LNCaP clone FGC (cell line): ENCODE measurements around a stretch of chr1.

GRCh38 chr1:215083793-215084194 lies 1.3 kb downstream of the KCNK2 start:
- RRBS, 2 experiments, result 10% methylated on average over 2 of the region's 7 CpGs; no CpG with 5 or more reads in 1 of the 2 experiments

DNA sequence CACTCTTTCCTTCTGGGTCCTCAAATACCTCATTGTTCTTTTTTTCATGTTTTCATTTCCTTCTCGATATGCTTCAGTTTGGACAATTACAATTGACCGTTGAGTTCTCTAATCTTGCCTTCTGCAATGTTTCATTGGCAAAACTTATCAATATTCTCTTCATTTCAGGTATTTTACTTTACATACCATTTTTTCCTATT lies 261.2 kb downstream of the USH2A start:
- RRBS, 2 experiments, result no CpG with 5 or more reads among the region's 2 CpGs

- RRBS, 2 experiments, result no CpG with 5 or more reads among the region's 7 CpGs
Observed at GRCh38 chr1:216905151-216905587, 181.9 kb upstream of the ESRRG start.

DNA sequence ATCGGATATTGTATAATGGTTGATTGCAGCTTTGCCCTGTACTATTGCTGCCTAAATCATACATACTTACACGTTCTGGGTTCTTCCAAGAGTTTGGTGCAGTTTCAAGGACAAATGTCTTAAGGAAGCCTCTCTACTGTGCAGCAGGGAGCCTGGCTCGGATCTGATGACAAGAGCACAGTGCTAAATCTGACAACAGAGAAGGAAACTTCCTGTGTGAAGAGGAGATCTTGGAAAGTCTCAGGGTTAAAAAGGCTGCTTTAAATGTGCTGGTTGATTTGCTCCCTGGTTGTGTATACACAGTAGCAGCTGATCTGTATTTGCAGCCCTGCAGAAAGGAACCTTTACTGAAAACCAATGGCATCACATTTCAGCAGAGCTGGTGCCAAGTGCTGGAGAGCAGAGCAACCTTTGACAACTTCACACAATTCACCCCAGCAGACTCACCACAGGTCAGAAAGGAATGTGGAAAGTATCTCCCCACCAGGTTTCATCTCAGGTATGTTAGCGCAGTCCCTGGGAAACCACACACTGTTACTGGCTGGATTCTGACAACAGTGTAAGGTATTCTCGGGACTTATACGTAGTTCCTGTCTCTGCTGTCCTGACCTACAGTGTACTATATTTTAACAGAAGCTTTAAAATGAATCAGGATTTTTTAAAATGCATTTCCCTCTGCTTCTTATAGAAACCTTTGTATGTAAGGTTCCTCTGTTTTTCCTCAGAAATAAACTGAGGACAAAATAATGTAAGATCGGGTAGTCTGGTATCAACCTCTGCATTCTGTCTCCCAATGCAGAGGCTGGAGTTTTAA lies 355.0 kb upstream of the ESRRG start:
- RRBS, 2 experiments, result no CpG with 5 or more reads among the region's 7 CpGs

- RRBS, 2 experiments, result 91 to 93% methylated on average over 10 of the region's 33 CpGs
Observed at GRCh38 chr1:217139598-217140015, 416.4 kb upstream of the ESRRG start.

DNA sequence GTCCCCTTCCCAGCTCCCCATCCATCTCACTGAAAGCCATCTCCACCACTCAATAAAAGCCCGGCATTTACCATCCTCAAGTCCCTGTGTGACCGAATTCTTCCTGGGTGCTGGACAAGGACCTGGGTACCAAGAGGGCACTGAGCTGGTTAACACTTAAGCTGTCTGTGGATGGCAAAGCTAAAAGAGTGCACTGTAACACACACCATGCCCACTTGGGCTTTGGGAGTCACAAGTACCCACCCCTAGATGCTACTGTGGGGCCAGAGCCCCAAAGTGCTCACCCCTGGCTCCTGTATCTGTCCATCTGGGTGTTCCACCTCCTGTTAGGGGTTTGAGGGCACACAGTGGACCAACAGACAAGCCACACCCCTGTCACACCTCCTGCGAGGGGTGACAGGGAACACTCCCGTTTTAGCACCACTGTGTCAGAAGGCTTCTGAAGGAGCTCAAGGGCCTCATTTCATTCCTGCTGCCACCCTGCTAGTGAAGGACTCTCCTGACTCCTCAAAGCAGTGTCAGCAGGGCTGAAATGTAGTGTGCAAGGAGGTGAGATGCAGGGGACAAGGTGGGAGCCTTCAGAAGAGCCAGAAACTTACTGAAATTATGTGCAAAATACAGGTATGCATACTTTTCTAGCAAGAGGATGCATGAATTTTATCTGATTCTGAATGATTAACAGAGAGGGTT lies 174.7 kb downstream of the GPATCH2 start:
- RRBS, 2 experiments, result no CpG with 5 or more reads among the region's 4 CpGs

GRCh38 chr1:218459853-218460903 lies 115.0 kb downstream of the TGFB2 start:
- RRBS, 2 experiments, result no CpG with 5 or more reads among the region's 7 CpGs

DNA sequence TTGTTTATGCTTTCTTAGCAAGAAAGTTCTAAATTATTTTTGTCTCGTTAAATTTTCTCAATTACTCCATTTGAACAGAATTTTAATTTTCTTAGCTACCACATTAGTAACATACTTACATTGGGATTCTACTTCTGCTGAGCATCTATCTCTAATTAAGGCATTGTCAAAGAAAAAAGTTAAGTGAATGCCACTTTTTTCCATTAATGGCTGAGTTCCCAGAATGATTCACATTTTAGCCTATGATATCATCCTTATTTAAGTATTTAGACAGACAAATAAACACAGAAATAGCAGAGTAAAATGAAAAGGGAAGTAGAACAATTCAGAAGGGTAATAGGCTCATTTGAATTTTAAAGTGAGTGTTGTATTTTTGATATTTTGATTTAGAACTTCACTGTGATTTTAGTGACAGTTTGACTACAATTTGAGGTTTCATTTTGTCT lies 15.3 kb downstream of the LYPLAL1 start:
- RRBS, 2 experiments, result no CpG with 5 or more reads among the region's 1 CpG

DNA sequence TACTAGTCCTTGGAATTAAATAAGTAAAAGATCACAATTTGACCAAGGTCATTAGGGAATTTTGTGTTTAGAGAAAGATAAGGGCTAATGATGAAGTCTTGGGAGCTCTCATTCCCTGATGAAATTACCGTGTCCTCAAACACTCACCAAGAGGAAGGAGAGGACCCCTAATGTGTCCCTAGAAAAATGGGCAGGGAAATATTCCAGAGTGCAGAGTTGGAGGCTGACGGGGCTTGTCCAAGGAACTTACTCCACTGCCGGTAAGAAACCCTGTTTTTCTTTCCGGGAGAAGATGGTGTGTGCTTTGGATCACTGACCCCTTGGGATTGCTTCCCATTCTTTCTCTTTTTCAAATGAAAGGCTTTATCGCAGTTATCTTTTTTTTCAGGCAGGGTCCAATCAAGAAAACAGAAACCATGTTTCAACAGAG lies 145.0 kb downstream of the LYPLAL1 start:
- RRBS, 2 experiments, result no CpG with 5 or more reads among the region's 5 CpGs

GRCh38 chr1:219757792-219758162 lies 144.9 kb upstream of the ZC3H11B start:
- RRBS, 2 experiments, result no CpG with 5 or more reads among the region's 5 CpGs

- RRBS, 2 experiments, result no CpG with 5 or more reads among the region's 6 CpGs
Observed at GRCh38 chr1:219834509-219834903, 93.9 kb downstream of the SLC30A10 start.

- RRBS, 2 experiments, result no CpG with 5 or more reads among the region's 4 CpGs
Observed at GRCh38 chr1:220199790-220200835, 72.1 kb downstream of the RAB3GAP2 start.

GRCh38 chr1:220264652-220264894 lies 7.7 kb downstream of the RAB3GAP2 start:
- RRBS, 2 experiments, result no CpG with 5 or more reads among the region's 2 CpGs

DNA sequence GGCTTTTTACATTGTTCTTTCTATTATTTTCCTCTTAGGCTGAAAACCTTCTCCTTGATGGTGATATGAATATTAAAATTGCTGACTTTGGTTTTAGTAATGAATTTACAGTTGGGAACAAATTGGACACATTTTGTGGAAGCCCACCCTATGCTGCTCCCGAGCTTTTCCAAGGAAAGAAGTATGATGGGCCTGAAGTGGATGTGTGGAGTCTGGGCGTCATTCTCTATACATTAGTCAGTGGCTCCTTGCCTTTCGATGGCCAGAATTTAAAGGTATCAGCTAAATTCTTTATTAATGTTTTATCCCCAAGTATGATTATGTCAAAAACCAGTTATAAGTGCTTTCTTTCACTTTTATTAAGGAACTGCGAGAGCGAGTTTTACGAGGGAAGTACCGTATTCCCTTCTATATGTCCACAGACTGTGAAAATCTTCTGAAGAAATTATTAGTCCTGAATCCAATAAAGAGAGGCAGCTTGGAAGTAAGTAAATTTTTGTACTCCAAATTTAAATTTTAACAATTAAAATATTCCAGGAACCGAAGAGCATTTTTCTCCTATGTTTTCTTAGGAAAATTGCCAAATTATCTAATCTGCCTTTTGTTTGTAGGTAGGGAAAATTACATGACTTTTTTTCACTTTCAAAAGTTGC lies 71.8 kb upstream of the C1orf115 start:
- RRBS, 2 experiments, result no CpG with 5 or more reads among the region's 8 CpGs

DNA sequence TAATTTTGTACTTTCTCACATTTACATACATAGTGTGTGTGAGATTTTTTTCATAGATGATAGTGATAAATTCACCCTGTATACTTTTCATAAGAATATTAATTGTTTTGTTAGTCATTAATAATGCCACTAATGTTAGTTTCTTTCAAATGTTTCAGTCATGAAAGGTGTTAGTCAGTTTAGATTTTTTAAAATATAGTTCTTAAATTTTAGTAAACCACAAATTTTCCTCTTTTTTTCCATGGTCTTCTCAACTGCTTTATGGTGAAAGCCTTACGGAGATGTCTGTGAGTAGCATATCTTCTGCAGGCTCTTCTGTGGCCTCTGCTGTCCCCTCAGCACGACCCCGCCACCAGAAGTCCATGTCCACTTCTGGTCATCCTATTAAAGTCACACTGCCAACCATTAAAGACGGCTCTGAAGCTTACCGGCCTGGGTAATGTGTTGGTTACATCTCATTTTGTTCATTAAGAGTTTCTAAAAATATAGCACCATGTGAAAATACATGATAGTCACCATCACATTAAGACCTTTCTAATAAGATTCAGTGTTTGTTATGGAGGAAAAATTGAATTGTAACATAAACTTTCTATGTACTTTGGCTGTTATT lies 38.3 kb upstream of the C1orf115 start:
- RRBS, 2 experiments, result no CpG with 5 or more reads among the region's 5 CpGs

DNA sequence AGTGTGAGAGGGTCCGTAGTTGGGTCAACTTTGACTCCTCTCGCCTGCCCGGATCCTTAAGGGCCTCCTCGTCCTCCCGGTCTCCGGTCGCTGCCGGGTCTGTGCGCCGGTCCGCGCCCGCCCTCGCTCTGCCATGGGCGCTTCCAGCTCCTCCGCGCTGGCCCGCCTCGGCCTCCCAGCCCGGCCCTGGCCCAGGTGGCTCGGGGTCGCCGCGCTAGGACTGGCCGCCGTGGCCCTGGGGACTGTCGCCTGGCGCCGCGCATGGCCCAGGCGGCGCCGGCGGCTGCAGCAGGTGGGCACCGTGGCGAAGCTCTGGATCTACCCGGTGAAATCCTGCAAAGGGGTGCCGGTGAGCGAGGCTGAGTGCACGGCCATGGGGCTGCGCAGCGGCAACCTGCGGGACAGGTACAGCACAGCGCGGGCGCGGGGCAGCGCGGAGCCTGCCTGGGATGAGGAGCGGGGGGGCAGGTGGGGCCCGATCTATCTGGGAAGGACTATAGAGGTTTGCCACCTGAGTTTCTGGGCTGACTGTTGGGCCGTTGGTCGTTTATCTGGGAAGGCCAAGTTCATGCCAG lies 364 bp downstream of the MTARC2 start:
- RRBS, 2 experiments, result under 1 to 2% methylated on average over 16 to 20 of the region's 53 CpGs

- RRBS, 2 experiments, result no CpG with 5 or more reads among the region's 10 CpGs
Observed at GRCh38 chr1:220762715-220763251, 14.7 kb downstream of the MTARC2 start.

DNA sequence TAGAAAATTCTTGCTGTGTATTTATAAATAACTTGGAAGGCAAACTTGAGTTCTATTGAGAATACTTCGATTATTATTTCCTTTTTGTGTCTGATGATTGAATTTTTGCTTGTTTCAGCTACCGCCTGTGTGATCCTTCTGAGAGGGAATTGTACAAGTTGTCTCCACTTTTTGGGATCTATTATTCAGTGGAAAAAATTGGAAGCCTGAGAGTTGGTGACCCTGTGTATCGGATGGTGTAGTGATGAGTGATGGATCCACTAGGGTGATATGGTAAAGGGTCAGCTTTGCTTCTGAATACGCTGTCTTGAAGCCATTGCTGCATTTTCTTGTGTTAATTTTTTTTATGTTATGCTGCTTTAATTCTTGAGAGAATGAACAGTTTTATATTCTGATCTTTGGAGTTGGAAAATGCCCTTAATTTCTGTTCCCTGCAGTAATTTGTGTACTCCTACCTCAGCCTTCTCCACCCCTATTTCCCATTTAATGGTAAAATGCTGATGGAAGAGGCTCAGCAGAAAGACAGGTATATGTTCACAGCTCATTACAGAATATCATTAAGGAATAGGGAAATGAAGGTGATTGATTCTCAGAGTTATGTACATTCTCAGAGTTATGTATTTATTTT lies 4.9 kb upstream of the MTARC1 start:
- RRBS, 2 experiments, result no CpG with 5 or more reads among the region's 4 CpGs

DNA sequence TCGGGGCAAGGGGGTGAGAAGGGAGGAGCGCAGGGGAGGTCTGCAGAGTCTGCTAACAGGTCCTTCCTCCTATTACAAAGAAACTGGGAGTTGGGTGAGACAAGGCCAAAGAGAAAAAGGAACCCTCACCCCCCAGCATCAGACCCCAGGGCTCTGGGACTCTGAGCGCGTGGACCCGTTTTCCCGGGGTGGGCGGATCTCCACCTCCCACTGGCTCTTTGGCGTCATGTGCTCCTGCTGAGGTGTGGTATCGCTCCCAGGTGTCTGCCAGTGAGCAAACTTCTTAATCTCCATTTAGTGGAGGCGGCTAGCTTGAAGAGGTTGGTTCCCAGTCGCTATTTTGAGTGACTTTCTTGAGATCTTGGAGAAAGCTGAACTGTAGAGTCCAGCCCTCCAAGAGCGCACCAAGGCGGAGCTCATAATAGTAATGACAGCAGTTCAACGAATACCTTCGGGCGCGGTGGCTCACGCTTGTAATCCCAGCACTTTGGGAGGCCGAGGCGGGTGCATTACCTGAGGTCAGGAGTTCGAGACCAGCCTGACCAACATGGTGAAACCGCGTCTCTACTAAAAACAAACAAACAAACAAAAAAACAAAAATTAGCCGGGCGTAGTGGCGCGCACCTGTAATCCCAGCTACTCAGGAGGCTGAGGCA lies 674 bp downstream of the MTARC1 start:
- RRBS, 2 experiments, result no CpG with 5 or more reads among the region's 27 CpGs

GRCh38 chr1:221098214-221098875 lies 219.1 kb downstream of the HLX start:
- RRBS, 2 experiments, result no CpG with 5 or more reads among the region's 7 CpGs